Frontal cortex (tissue), 2 donors: ENCODE results near the genes BOD1L2 and NARS1.

- RAMPAGE, long total RNA, result no peak
Measured at GRCh38 chr18:55586738-55587362, 1.1 kb downstream of the TCF4 start.

DNA sequence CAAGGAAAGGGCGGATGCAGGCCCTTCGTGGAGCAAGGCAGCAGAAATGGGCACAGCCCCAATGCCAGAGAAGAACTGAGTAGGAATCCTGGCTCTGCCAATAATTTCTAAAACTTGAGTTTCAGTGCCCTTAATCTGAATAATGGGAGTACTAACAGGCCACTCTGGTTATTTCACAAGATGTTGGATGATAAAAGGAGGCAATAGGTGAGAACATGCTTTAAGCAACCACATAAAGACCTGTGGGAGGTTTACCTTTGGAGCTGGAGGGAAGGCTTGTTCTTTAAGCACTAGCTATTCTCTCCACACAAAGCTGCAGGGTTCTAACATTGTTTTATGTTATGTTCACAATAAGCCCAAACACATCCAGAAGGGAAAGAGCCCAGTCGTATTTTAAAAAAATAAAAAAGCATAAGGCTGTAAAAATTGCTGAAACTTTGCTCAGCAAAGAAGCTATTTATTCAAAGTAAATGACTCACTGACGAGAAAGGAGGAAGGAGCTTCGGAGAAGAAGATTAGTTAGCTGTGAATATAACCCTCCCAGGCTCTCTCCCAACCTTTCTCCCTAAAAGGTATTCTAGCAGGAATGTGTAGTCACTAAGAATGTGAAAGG lies 470.2 kb downstream of the TXNL1 start:
- RAMPAGE, long total RNA, result no peak

DNA sequence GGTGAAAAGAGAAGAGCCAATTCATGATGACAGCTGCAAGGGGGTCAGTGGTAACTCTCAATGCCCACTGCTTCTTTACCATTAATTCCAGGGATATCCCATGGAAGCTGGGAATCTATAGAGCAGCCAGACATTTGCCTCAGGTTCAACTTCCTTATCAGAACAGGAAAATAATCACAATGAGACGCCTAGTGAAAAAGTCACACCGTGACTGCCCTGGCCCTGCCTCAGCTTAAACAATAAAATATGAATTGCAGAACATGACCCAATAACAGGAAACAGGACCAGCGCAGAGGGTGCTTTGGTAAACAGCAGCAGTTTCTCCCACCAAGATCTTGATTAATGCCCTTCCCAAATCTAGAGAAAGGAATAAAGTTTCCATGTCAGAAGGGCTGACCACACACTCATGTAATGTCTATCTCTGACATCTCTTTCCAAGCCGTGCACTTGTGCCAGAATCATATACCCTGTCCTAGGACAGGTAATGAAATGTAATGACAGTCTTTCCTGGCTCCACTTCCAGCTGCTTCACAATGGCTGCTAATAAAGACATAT lies 438.5 kb downstream of the TXNL1 start:
- RAMPAGE, long total RNA, result no peak

GRCh38 chr18:56487293-56487663 lies 151.1 kb downstream of the TXNL1 start:
- RAMPAGE, long total RNA, result no peak

- RAMPAGE, long total RNA, result no peak
Measured at GRCh38 chr18:56562421-56562772, 76.0 kb downstream of the TXNL1 start.

- RAMPAGE, long total RNA, result no peak
Measured at GRCh38 chr18:56606643-56607164, 31.7 kb downstream of the TXNL1 start.

DNA sequence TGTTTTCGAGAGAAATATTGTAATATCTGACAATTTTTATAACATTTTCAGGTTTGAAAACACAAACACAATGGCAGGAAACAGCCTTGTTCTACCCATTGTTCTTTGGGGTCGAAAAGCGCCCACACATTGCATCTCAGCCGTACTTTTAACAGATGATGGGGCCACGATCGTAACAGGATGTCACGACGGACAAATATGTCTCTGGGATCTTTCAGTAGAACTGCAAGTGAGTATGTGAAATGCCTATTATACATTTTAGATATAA lies 21.2 kb downstream of the WDR7 start:
- RAMPAGE, long total RNA, result no peak

DNA sequence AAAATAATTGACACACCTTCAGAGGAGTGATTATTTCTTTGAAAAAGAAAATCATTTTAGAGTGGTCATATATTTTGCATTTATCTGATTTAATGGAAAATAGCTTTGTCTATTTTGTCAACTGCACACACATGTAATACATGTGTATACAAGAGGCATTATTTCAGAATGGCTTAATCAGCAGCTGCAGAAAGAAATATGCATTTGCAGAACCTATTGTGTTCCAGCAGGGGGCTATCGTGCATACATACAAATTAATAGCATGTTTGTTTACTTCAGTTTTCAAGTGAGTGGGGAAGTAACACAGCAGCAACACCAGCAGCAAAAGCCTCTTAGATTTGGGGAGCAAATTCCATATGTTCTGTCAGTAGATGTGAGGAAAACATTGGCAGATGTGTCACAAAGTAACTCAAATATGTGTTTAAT lies 218.0 kb downstream of the WDR7 start:
- RAMPAGE, long total RNA, result no peak

- RAMPAGE, long total RNA, result no peak
Measured at GRCh38 chr18:56975930-56976335, 171.0 kb upstream of the BOD1L2 start.

- RAMPAGE, long total RNA, result no peak
Measured at GRCh38 chr18:57146732-57147378, at the start of gene BOD1L2. BOD1L2 (plus strand) TSS chr18:57147087.

GRCh38 chr18:57429901-57431105 lies 4.9 kb upstream of the ONECUT2 start:
- RAMPAGE, long total RNA, result no peak

DNA sequence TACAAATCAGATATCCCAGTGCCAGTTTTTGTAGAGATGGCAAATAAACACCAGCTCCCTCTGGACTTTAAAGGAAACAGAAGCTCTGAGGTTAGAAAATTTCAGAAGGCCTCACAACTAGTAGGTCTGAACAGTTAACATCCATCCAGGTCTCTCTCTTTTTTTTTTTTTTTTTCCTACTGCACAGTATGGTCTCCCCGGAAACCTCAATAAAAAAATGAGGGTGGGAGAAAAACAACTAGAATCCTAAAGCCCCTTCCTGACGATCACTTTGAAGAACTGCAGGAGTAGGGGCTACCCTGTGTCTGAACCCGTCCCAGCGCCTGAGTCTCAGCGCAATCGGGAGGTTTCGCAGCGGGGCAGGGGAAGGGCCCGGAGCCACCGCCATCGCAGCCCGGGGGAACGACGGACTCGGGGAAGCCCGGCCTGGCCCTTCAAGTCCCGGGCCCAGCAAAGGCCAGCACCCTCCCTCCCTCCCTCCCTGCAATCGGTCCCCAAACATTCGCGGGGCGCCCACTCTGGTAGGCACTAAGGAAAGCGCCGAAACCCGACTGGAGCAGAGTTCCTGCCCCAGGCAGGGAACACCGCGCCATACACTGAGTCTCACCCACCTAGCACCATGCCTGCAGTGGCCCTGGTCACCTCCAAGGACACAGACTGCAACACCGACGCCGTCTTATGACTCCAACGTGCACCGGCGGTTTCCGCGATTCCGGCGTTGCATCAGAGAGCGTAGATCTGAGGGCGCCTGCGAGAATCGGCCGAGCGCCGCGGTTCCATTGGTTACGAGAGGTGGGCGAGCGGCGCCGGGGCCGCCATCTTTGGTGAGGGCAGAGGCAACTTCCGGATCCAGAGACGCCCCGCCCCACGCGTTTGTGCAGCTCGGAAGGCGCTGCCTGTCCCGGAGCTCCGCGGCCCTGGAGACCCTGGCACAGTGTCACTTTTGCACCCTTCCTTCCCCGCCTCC lies at the start of gene NARS1:
Gene NARS1, minus strand, starts transcription at position 740 of the 967 bp plus-strand sequence.
- RAMPAGE, long total RNA, result no peak

- RAMPAGE, long total RNA, result no peak
Measured at GRCh38 chr18:57627434-57627993, 5.9 kb upstream of the NARS1 start.

GRCh38 chr18:57775910-57776321 lies 27.2 kb downstream of the ATP8B1 start:
- RAMPAGE, long total RNA, result no peak

DNA sequence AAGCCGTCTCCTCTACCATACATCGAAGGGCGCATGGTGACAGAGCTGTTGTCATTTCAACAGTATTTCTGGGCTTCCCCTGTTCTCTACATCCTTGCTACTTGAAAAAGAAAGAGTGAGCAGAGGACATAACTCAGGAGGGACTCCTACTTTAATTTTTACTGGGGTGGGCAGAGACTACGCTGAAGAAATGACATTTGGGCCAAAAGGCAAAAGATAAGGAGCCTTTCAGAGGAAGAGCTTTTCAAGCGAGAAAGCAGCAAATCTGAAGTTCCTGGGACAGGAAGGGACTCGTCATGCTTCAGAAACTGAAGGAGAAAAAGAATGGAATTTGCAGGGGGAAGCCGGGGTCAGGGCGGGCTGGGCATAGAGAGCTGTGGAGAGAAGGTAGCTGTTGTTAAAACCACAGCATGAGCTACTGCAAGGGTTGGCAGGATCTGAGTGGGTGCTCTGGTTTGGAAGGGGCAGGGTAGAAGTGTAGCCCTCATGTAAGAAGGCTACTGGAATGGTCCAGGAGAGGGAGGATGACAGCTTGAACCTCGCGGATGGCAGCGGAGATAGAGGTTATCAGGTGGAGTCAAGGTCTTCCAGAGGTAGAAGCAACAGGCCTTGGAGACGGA lies 19.1 kb downstream of the ATP8B1 start:
- RAMPAGE, long total RNA, result no peak

DNA sequence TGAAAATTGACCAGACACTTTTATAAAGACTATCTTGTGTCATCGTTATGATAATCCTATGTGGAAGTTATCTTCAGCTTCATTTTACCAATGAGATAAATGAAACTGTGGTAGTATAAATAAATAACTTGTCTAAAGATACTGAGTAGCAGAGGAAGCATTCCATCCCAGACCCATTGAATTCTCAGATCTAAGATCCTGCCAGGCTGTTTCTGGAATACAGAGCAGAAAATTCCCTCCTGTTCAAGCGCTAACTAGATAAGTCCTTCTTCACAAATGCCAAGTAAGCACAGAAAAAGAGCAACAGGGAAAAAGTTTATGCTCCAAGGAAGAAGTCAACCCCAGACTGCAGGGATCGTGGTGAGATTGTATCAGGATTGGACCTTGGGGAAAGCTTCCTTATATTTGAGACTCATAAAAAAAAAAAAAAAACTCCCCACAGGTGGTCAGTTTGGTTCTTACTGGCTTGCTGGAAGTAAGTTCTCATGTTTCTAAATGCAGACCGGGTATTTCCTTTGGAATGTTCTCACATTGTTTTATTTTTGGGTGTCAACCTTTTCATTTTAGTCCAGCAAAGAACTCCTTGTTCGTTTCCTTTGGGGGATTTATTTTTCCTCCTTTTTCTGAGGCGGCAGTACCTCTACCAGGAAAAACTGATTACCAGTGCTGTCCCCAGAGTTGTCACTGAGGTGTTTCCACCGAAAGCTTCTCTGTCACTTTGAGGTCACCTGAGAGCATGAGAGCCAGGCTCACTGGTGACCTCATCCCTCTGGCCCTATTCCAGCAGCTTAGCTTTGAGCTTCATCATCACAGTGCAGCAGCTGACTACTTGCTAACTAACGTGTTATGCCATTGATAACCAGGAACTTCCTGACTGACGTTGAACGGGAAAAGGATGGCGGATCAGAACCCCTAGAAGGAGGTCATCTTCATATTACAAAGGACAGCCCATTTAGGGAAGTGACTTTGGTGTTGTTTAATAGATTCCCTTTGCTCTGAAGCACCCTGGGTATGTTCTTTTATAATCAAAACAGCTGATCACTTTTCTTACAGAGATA lies 16.6 kb upstream of the ATP8B1 start:
- RAMPAGE, long total RNA, result no peak

- RAMPAGE, long total RNA, result no peak
Measured at GRCh38 chr18:58149167-58149773, 105.2 kb downstream of the NEDD4L start.

DNA sequence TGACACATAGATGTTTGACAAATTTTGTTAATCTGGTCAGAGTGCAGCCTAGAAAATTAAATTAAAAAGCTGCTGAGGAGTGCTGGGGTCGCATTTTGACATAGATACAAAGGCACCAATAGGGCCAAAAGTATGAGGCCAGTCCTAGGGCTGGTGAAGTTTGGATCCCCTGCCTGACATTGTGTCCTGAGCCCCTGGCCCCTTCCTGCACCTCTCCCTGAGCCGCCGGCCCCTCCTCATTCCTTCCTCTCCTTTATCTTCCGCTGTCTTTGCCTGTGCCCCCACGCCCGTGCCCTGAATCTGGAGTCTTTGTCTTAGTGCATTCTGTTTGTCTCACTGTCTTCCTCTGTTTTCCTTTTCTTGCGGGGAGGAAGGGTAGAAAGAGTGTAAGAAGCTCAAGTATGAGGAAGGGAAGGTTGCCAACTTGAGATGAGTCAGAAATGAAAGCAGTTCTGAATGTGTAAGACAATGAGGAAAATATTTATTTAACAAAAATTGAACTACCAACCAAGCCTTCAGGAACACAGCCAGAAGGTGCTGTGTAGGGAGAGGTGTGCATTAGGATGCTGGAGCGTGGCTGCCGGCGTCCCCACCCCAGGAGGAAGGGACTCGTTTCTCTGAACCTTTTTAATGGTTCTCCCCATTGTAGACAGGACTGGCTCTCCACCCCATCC lies 133.0 kb downstream of the NEDD4L start:
- RAMPAGE, long total RNA, result no peak

DNA sequence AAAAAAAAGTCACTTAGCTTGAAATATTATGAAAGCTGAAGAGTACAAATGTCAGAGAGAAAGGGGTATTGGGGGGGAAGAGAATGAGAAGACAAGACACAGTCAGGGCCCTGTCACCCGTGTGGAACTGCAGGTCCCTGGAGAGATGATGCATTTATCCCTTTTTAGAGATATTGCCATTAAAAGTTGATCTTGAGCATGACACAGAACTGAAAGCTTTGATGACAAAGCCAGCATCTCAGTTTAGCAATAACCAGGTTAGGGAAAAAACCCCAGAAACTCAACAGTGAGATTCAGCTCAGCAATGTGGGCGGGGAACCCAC lies 181.0 kb downstream of the NEDD4L start:
- RAMPAGE, long total RNA, result no peak

- RAMPAGE, long total RNA, result no peak
Measured at GRCh38 chr18:58310393-58311039, 266.5 kb downstream of the NEDD4L start.